Thoracic aorta endothelial cell (primary cell): ENCODE measurements around the genes IRF2BPL and ADCK1.

- CAGE, long polyA plus RNA: no peak
Observed at GRCh38 chr14:75427365-75427563, 558 bp upstream of the JDP2 start.

DNA sequence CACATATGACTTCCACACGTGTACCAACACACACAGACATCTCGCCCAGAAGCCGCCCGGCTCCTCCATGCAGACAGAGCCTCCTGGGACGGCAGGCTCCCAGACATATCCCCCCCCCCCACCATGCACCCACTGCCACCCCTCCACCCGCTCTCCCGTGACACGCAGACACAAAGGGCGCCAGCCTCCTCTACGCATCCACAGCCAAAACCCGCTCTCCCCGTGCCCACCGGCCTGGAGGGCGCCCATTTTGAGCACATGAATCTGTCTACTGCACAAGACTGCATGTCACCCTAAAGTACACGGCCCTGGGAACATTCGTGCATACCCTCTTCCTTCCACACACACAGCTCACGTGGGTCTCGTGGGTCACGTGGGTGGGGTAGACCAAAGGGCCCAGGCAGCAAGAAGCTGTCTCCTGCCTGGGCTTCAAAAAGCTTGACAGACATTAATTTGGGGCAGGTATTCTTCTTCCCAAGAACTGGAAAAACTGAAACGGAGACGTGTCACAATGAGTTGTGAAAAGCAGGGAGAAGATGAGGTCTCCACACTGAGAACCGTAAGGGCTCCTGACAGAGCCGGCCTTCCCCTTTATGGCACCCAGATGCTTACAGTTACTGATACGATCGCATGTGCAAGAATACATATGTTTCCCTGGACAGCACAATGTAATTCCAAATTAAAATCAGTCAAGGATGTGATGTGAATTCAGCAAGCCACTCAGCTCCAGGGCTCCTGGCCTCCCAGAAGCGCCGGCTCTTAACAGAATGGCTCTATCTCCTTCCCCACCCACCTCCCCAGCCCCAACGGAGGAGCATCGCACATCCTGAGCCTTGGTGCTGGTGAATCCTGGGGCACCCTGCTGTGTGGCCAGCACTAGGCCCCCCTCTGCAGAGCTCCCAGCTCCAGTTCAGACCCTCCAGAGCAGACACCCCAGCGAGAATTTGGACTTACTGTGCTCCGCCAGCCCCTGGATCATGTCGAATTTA, 1.9 kb downstream of the TGFB3 start:
- CAGE, long polyA plus RNA: no peak

DNA sequence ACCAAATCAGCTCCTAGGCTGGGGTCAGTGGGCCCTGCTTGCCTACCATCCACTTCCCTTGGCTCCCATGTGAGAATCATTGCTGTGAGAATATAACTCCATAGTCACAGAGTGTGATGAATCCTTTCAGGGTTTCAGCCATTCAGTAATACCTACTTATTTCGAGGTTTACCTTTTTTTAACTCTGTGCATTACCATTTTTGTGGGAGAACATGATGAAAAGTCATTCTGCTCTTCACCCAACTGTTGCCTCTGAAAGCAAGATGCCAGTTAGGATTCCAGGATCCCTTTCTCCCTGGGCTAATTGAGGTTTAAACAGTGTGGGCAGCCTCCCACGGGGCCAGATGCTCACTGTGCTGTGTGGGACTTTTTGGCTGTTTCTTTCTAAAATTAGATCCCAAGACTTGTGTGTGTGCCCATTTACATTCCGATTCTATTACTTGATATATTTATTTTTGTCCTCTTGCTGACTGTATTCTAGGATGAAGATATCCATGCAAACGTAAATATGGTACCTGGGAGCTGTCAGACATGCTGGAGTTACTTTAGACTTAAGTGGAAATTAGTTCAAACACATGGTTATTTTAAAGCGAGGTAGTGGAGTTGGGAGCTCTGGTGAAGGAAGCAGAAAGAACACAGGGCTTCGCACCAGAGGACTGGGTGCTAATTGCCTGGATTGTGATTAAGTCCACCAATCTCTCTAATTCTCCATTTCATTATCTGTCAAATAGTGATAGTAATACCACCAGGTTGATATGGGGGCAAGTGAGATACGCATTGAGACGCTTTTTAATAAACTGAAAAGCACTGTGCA, 6.2 kb downstream of the IFT43 start:
- CAGE, long polyA plus RNA: no peak

DNA sequence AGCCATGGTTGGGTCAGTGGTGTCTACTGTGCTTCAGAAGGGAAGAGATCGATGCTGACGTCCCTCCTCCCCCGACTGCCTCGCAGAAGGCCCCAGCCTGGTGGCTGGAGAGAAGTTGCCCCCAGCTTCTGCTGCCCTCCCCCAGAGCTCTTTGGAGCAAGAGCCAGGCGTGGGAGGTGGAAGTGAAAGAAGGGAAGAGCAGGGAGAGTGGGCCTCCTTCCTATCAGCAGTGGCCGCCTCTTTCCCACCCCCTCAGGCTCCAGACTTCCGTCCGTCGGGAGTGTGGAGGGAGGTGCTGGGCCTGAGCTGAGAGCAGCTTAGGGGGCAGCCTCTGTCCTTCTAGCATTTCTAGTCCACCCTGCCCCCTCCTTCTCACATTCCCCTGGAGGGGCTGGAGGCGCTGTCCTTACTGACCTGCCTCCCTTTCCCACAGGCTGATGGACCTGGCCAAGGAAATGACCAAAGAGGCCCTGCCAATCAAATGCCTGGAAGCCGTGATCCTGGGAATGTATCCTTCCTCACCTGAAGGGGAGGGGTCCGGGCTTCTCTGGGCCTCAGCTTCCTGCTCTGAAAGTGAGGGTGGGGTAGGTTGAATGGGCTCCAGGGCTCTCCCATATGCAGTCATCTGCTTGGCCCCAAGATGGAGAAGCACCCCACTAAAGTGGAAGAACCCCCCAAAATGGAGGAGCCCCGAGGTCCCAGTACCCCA, 11.6 kb downstream of the VASH1 start:
- CAGE, long polyA plus RNA: no peak

- CAGE, long polyA plus RNA: no peak
Observed at GRCh38 chr14:76788776-76789543, 23.7 kb downstream of the ANGEL1 start.

DNA sequence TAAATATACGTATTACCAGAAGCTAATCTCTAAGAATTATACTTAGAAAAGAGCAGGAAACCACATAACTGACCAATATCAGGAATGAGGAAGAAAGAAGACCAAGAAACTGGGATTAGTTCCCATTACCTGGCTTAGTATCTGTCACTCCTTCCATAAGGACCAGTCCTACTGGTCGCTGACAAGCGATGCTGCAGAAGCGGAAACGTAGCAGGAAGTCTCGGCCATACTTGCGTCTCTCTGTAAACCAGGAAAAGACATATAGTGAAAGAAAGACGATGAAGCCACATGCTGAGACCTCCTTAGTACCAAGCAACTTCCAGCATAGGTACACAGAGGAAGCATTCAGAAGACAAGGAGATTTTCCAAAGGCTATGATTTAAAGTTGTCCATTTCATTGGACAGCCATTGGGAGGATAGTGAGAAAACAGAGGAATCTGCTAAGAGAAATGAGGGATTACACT, 9.4 kb downstream of the ANGEL1 start:
- CAGE, long polyA plus RNA: no peak

GRCh38 chr14:77023365-77024006, 5.0 kb downstream of the IRF2BPL start:
- CAGE, long polyA plus RNA: no peak

DNA sequence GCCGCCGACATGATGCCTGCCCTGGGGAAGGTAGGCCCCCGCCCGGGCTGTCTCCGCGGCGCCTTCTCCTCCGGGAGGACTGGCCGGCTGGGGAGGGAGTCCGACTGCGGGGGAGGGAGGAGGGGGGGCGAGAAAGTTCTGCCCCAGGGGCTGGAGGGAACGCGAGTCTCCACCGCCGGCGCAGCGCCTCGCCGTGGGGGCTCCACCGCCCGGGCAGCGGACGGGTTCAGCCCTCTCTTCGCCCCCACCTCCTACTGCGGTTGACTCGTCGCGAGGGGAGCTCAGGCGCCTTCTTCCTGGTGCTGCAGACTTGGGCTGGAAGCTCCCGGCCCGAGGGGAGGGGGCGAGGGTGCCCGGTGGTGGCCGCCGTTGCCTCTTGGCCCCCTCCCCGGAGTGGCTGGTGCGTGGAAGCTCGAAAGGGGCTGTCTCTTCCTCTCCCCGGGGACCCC, 702 bp downstream of the IRF2BPL start:
- CAGE, long polyA plus RNA: no peak

DNA sequence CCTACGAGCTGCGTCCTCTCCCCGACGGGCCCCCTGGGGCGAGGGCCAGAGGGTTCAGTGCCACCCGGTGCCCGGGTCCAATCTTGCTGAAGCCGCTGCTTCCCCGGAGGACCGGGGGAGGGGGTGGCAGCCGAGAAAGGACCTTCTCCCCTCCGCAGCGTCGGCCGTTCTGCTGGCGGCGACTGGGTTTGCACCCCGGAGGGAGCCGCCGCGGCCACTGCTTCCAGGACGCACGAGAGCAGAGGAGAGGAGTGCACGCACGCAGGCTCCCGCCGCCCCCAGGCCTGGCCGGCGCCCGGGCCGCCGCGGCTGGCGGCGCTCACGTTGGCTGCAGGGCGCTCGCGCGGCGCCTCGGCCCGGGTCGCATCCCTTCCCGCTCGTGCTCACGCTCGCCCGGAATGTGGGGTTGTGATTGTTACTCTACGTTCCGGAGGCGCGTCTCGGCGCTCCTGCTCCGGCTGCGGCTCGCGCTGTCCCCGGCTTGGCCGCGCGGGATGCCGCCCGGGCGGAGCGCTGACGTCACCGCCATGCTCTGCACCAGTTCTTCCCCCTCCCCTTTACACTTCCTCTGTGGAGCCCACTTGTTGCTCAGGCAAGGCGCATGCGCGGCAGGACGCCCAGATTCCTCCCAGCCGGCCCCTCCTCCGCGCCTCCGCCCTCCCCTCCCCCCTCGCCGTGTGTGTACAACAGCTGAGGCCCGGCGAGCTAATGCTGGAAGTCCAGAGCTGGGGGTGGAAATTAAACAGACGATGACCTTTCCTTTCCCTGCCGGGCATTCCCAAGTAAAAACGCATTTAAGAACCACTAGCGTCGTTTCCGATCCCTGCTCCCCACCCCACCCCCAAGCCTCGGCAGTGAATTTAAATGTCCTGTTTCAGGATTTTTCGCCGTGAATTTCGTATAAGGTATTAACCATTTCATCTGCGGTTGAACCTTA, at the start of gene IRF2BPL:
Gene IRF2BPL, minus strand, starts transcription at position 478 of the 937 bp plus-strand sequence.
- CAGE, long polyA plus RNA: no peak

DNA sequence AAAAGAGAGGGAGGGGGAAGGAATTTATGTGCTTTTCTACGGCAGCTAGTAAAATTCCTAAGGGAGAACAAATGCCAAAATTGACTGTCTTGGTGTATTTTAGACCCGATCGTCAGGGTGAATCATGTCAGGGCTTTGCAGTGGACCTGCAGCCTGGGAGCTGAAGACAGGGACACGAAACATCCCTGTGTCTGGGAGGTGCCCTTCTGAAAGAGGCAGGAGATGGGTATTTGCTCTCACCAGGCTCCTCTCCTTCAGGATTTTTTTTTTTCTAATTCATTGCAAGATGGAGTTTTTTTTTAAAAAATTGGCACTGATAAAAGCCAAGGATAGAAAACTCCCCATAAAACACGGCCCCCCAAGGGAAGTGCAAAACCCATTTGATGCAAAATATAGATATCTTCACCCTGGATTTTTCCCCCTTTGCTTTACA, 10.5 kb upstream of the IRF2BPL start:
- CAGE, long polyA plus RNA: no peak

DNA sequence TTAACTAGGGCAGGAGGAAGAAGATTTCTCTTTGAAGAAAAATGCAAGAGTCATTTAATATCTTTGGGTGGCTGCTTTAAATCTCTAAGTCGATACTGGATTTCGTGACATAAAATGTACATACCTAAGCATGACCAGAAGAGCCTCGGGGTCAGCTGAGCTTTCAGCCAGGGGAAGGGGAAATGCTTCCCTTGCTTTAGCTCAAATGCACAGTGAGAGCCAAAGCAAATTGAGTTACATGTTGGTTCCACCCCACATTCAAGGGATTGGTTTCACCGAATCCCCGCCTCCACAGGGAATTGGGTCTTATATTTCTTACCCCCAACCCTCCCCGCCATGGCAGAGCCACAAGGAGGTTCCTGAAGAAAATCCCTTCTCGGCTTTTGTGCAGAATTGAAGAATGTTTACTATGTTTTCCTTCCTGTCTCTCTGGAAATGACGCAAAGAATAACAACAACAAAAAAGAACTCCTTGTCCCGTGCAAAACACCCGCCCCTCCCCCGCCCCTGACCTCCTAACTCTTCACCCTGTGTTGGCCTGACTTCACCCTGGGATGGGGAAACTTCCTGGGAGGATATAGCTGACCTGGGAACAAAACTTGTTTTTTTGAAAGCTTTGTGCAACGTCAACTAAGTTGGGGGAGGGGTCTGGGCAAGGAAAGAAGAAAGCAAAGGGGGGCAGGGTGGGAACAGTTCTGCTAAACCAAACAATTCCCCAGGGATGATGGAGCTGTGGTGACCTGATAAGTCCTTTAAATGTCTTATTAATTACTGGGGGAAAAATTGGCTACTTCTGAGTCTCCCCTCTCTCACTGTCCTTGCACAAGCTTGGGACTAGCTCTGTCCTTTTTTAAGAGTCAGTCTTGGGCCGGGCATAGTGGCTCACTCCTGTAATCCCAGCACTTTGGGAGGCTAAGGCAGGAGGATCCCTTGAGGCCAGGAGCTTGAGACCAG, 21.8 kb upstream of the CIPC start:
- CAGE, long polyA plus RNA: no peak

DNA sequence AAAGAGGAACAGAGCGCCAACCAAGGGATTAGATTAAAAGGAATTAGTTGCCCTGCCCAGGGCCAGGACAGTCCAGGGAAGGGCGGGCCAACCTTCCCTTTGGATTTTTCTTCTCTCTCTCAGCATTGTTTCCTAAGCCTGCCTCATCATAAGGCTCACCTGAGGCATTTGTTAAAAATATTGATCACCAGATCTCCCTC, 8.7 kb downstream of the CIPC start:
- CAGE, long polyA plus RNA: no peak

GRCh38 chr14:77234278-77234551, 36.8 kb downstream of the NGB start:
- CAGE, long polyA plus RNA: no peak

DNA sequence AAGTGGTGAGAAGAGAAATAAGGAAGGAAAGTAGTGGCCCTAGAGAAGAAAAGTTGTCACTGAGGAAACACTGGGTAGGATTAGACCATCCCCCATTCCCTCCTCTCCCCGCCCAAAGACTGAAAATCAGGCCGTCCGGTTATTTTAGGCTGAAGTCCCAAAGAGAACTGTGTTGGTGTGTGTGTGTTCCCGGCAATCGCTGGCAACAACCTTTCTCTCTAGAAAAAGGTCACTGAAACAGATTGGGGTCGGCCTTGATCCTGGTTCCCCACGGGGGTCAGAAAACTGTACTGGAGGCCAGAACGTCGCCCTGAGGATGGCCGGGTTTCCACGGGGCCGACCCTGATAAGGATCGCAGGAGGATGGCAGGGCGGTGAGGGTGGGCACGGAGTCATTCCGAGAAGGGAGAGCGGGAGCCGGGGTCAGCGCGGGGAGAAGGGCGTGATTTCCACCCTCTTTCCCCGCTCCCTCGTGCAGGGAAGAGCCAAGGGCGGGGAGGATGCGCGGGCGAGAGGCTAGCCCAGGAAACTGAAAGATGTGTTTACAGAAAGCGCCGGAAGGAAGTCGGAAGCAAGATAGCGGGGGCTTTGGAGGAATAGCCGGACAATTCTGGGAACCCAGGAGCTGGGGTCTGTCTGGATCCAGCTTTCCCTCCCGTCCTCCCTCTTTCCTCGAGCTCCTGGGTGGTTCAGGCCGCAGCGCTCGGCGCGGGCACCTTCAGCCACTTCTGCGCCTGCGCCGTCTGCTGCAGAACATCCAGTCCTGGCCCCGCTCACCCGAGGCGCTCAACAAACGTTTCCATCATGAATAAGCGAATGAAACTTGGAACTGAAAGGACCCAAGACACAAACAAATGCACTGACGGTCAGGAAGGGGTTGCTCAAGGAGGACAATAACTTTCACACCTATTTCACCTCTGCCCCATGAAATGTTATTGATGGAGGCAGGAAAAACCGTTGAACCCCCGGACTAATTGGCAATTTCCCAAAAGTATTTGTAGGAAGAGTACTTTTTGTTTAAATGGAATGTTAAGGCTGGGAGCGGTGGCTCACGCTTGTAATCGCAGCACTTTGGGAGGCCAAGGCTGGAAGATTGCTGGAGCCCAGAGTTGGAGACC, 25.4 kb upstream of the SPTLC2 start:
- CAGE, long polyA plus RNA: no peak

DNA sequence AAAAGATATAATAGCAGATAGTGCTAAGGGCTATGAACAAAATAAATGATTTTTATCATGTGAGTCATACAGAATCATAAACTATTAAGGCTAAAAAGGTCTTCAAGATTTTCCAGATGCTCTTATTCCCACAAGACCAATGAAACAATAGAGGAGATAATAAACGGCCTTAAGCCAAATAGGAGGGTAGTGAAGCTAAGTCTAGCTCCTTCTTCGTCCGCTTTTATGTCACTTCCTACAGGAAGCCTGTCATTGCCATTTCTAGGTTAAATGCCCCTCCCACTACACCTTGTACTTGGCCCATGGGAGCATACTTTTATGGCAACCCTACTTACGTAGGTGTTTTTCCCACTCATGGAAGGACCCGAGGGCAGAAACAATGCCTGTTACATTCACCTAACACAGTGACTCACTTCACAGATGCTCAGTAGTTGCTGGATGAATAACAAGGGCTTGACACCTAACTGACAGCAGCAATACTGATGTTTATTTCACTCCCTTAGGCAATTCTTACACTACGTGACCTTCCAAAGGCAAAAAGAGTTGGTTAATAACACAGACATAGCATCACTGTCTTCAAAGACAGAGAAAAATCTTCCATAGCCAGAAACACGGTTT, 44.6 kb downstream of the ALKBH1 start:
- CAGE, long polyA plus RNA: no peak

GRCh38 chr14:77761457-77762140, 643 bp upstream of the SNW1 start:
- CAGE, long polyA plus RNA: no peak

- CAGE, long polyA plus RNA: no peak
Observed at GRCh38 chr14:77799787-77800836, at the start of gene ADCK1. Gene ADCK1 (plus strand): TSS chr14:77800109.

- CAGE, long polyA plus RNA: no peak
Observed at GRCh38 chr14:79419570-79420056, 791.7 kb downstream of the DIO2 start.

GRCh38 chr14:79861340-79862544, 349.6 kb downstream of the DIO2 start:
- CAGE, long polyA plus RNA: no peak

- CAGE, long polyA plus RNA: no peak
Observed at GRCh38 chr14:80310981-80311422, 99.7 kb upstream of the DIO2 start.